H7 (cell line): ENCODE measurements around a stretch of chr1.

DNA sequence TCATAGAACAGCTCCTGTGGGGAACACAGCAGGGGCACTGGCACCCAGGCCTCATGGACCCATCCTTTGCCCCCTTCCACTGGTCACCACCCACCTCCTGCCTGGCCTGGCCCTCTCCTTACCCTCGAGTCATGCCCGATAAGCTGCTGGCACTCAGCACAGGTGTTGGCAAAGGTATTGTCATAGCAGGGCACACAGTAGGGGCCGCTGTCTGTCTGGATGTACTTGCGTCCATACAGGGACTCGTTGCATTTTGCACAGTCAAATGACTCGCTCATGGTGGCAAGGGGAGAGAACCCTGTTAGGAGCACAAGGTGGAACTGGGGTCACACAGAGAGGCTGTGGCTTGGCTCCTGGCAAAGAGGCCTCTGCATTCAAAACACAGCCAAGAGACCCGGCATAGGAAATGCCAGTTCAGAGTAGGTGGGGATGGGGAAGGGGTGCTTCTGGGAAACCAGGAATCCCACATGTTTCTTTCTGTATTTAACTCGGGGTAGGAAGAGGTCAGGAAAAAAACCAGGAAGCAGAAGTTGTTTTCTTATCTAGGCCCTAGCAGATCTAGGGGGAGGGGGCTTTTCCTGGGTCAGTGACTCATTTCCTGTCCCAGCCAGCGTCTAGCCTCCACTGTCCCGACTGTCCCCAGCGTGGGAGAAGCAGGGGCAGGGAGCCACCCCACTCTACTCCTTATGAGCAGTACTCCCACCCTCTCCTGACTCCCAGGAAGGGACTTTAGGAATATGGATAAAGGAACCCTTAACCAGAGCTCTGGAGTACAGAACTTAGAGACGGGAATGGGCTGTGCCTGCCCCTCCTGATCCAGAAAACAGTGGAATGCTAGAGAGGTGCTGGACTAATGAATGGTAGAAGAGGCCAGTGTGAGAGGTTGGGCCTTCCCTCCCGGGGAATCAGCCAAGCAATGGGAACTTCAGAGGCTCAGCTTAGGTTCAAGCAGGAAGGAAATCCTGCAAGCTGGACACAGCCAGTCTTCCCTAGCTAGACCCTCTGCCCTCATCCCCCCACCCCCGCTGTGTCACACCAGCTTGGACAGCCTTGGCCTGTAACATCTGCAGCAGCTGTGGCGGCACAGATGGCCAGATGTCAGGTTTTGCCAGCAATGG is 5.8 kb downstream of the FHL3 start:
- RAMPAGE, long total RNA: no peak

DNA sequence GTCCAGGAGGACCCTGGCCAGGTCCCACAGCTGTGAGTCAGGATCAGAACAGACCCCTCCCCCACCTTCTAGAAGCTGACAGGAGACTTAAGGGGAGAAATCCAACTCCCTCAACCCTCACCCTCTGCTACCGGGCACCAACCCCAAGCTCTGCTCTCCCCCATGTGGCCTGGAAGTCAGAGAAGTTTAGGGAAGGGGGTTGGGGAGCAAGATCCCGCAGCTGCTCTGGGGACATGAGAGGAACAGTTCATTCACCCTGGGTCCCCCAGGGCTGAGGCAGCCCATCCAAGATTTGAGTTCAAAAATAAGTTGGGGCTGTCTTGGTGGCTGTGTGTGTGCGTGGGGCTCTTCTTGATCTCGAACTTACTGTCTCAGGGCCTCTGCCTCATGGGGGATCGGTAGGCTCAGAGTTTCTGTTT is 1.3 kb downstream of the FHL3 start:
- RAMPAGE, long total RNA: no peak

DNA sequence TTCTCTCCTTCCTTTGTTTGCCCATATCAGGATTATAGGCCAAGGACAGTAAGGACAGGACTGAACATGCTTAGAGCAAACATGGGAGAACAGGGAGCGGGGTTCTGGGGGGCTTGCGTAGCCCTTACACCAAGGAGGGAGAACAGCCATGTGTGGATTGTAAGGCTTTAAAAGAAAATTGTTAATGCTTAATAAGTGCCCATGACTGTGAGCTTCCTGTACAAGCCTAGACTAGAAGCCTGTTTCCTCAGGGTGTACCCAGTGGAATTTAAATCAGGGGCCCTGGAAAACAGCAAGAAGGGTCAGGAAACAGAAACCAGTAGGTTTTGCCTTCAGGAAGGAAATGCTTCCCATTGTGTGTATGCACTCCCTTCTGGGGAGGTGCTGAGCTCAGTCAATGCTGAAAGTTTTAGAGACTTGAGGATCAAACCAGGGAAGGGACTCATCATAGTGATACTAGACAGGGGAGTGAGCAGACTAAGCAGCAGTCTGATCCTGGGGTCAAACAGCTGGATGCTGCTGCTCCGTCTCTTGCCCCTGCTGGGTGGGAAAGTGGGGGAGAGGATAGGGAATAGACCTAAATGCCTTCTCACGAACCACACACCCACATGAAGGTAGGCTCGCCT is 12.7 kb downstream of the UTP11 start:
- RAMPAGE, long total RNA: no peak

DNA sequence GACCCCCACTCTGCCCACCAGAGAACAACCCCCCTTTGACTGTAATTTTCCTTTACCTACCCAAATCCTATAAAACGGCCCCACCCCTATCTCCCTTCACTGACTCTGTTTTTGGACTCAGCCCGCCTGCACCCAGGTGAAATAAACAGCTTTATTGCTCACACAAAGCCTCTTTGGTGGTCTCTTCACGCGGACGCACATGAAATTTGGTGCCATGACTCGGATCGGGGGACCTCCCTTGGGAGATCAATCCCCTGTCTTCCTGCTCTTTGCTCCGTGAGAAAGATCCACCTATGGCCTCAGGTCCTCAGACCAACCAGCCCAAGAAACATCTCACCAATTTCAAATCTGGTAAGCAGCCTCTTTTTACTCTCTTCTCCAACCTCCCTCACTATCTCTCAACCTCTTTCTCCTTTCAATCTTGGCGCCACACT is 378.7 kb upstream of the POU3F1 start:
- RAMPAGE, long total RNA: no peak

GRCh38 chr1:38723896-38724440 is 135.6 kb downstream of the RRAGC start:
- RAMPAGE, long total RNA: no peak

- RAMPAGE, long total RNA: no peak
Observed at GRCh38 chr1:38857519-38857764, 2.1 kb downstream of the RRAGC start.

- RAMPAGE, long total RNA: no peak
Observed at GRCh38 chr1:39009452-39009675, 16.8 kb upstream of the NDUFS5 start.

DNA sequence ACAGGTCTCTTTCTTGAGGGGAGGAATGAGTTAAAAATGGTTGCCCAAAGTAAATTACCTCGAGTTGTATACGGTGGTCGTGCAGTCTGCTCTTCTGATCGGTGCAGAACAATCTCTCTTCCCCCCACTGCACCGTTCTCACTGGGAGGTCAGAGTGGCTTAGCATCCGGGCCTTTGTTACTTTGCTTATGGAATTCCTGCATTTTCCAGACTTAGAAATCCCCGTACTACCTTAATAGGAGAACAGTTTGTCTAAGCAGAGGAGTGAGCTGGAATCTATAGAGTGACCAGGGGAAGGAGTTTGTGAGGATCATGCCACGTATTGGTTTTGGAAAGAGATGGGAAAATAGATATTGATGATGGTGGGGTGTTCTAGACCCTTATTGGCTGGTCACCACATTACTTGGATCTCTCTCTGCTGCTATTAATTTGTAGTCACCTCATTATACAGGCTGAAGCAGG is 81.3 kb downstream of the NDUFS5 start:
- RAMPAGE, long total RNA: no peak

GRCh38 chr1:39114177-39114550 is 88.0 kb downstream of the NDUFS5 start:
- RAMPAGE, long total RNA: no peak

DNA sequence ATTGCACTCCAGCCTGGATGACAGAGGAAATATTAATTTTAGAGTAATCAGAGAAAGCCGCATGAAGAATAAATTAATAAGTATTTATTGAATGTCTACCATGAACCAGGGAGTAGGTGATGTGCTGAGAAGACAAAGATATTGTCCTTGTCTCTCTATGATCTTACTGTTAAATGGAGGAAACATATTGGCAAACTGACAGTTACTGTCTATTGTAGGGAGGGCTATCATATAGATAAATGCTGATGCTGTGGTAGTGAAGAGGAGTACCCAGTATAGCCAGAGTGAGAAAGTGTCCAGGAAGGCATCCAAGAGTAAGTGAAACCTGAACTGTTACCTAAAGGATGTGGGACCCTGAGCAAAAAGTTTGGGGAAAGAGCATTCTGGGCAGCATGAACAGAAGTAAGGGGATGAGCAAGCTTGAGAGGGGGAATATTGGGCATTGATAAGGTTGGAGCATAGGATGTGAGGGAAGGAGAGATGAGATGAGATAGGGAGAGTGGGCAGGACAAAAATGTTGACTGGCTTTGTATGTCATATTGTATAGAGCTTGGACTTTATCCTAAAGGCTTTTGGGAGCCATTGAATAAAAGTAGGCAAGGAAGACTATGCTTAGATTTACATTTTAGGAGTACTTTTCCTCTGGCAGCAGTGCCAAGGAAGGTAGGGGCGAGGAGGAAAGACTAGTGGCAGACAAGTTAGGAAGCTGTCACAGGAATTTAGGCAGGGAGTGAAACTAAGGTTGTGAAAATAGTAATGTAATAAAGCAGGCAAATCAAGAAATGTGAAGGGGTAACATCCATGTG is 88.6 kb downstream of the NDUFS5 start:
- RAMPAGE, long total RNA: no peak

- RAMPAGE, long total RNA: no peak
Observed at GRCh38 chr1:39152724-39153288, 51.7 kb upstream of the MACF1 start.

DNA sequence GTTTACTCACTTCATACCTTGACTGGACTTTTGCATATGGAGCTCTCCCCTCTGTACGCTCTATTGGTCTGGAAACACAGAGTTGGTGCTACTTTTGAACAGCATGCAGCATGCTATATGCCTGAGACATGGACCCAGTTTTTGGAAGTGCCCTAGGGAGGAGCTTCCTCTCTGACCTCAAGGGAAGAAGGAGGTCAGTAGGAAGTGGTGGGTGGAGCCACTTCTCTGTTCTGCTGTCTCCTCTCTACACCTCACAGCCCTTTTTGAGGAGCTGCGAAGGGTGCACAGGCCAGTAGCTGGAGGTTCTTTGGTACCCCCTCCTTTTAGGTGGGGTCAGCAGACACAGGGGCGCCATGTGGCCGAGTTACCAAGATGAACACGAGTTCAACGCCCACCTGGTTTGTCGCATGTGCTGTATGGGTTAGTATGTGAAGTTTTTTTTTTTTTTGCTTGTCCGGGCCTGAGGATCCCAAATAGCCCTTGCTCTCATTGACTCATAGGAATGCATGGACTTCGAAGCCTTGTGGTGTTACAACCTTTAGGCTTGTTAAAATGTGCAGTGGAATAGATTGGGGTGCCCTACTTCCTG is 10.6 kb downstream of the MACF1 start:
- RAMPAGE, long total RNA: no peak

DNA sequence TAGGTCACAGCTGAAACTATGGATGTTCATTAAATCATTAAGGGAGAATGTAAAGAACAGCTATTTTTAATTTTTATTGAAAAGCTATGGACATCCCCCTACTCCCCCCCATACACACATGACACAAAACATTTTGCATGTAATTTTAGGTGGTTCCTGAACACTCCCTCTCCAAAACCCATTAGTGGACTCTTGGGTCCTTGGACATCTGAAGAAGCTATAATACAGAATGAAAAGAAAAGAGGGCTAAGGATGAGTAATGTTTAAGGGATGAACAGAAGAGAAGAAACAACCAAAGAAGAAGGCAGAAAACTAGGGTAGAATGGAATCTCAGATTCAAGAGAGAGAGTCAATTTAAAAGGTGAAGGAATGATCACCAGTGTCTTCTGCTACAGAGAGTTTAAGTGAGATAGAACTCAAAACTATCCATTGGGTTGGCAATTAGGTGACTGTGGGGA is 19.6 kb downstream of the MACF1 start:
- RAMPAGE, long total RNA: no peak

GRCh38 chr1:39409420-39410557 is 81.6 kb upstream of the BMP8A start:
- RAMPAGE, long total RNA: no peak

DNA sequence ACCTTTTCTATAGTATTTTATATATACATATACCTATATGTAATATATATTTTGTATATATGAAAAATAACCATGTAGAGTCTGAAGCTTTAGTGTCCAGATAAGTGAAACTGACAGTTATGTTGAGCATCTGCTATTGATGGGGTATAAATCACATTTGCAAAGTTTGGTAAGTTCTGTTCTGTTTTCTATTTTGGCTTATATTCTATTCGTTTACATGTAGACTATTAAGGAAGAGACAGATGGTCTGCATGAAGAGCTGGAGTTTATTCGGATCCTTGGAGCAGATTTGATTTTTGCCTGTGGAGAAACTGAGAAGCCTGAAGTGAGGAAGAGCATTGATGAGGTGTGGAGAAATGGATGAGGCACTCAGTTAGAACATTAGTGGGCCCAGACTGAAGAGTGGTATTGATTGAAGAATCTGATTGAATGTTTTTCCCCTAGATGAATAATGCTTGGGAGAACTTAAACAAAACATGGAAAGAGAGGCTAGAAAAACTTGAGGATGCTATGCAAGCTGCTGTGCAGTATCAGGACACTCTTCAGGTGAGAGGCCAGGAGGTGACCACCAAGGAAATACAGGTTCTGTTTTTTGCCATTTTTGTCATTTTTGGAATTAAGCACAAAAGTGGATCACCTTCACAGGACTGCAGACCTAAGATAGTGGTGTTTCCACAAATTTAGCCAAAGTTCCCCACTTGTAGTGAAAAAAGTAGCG is 50.5 kb upstream of the BMP8A start:
- RAMPAGE, long total RNA: no peak

DNA sequence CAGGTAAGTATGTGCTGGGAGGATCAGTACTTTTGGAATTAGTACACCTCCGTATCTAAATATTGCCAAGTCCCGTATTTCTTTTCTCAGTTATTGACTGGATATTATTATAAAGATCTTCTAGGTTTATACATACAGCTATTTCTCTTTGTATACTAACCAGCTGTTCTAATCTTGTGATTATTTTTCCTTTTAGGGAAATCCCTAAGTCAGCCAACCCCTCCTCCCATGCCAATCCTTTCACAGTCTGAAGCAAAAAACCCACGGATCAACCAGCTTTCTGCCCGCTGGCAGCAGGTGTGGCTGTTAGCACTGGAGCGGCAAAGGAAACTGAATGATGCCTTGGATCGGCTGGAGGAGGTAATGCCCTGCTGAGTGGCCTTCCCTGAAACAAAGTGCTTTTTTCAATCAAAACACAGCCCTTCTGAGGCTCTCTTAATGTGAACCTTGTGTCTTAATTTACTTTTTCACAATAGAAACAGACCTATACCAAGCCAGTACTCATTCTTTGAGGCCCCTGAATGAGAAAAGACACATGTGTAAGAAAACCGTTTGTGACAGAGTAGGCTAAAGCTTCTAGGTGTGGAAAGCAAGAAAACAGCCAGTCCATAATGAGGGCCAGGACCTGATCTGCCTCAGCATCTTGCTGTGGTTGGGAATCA is 32.4 kb upstream of the BMP8A start:
- RAMPAGE, long total RNA: no peak

- RAMPAGE, long total RNA: no peak
Observed at GRCh38 chr1:39514532-39515141, 23.2 kb downstream of the BMP8A start.

DNA sequence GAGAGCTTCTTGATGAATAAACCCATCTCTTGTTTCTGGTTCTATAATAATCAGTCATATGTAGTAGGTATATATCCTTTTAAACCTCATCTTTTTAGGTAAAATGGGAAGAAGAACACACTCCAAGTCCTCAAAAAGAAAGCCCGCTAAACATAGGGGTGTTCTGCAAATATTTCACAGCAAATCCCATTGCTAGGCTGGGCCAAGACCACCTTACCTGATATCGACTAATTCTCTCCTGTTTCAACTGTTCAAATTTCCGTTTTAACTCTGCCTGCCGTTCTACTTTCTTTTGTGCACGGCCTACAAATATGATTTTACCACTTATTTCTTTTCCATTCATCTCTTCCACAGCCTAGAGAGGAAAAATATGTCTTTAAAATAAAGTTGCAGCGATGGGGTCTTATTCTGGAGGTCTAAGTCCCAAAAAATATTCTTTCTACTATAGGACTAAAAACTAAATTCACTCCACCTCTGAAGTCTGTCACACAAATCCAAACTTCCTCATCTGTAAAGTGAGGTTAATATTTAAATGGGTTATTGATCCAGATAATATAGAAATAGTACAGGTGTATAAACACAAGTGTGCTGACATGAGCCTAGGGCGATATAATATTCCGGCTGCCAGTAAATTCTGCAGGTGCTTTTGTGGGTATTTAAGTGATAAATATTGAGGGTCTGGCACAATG is 7.9 kb downstream of the PABPC4 start:
- RAMPAGE, long total RNA: no peak

- RAMPAGE, long total RNA: no peak
Observed at GRCh38 chr1:39733020-39733686, 5.5 kb upstream of the PPIE start.

DNA sequence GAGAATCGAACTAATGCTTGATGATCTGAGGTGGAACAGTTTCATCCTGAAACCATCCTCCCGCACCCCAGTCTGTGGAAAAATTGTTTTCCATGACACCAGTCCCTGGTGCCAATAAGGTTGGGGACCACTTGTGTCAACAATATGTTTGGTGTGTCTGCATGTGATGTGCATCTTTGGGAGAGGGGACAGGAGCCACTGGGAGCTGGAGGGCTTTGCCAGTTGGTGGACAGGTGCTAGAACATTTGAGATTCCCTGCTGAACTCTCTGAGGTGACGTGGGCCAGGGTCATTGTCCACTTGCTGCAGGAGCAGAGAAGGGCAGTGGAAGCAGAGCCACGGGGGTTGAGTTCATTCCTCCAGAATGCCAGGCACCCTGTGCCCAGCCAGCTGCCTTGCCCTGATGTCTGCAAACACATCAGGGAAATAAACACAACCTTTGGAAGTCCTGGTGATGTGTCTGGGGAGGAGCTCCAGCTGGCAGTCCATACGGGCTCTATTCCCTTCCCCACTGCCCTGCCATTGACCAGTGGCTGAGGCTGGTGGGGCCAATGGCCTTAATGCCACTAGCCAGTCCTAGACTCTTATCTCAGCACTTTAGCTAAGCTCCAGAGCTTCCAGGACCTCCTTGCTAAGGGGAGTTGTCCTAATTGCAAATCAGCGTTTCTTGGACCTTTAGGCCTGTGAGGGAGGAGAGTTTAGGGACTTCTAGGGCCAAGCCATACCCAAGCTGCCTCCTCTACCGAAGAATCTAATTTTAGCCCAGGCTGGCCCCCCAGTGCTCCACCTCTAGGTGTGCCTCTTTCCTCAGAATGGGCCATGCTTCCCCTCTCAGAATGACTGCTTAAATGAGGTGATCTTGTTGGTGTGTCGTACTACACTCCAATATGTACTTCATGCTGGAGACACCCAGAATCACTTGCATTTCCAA is 26.1 kb upstream of the MFSD2A start:
- RAMPAGE, long total RNA: no peak